LUHMES (cell line): Measurements from ENCODE around the genes MSRB1, GFER and E4F1.

GRCh38 chr16:1904567-1905106 lies 13.6 kb downstream of the HS3ST6 start:
- PRO-cap: no peak

- PRO-cap: no peak
These were observed 854 bp downstream of the HS3ST6 start for GRCh38 chr16:1917288-1917834.

GRCh38 chr16:1941472-1942499 lies 1.2 kb downstream of the MSRB1 start:
- PRO-cap: no peak

GRCh38 chr16:1943004-1943832 lies at the start of gene MSRB1:
Gene MSRB1, minus strand, starts transcription at chr16:1943199.
- PRO-cap: bidirectional peak, plus-strand start at chr16:1943527, minus-strand start at chr16:1943266

- PRO-cap: no peak
These were observed 4.0 kb downstream of the RPL3L start for GRCh38 chr16:1950412-1950885.

DNA sequence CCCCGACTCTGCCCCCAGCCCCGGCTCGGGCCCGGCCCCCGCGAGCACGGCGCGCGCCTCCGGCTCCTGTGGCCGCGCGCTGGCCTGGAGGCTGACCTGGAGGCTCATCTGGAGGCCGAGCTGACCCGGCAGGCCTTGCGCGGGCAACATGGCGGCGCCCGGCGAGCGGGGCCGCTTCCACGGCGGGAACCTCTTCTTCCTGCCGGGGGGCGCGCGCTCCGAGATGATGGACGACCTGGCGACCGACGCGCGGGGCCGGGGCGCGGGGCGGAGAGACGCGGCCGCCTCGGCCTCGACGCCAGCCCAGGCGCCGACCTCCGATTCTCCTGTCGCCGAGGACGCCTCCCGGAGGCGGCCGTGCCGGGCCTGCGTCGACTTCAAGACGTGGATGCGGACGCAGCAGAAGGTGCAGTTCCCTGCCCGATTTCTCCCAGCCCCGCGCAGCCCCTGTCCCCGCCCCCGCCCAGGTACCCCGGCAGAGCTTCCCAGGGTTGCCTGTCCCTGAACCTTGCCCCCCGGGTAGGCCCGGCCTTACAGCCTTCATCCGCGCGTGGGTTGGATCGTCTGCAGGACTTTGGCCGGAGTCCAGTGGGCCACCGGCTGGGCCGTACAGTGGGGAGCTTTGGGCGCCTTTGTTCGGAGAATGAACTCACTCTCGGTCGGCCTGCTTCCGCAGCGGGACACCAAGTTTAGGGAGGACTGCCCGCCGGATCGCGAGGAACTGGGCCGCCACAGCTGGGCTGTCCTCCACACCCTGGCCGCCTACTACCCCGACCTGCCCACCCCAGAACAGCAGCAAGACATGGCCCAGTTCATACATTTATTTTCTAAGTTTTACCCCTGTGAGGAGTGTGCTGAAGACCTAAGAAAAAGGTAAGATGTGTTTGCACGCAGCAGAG lies at the start of gene GFER:
GFER (plus strand) TSS at position 123 of the 899 bp plus-strand sequence.
- PRO-cap: bidirectional peak, plus-strand start at position 148 of the sequence, minus-strand start outside the sequence; bidirectional peak, plus-strand start at position 370 of the sequence, minus-strand start at position 385 of the sequence

DNA sequence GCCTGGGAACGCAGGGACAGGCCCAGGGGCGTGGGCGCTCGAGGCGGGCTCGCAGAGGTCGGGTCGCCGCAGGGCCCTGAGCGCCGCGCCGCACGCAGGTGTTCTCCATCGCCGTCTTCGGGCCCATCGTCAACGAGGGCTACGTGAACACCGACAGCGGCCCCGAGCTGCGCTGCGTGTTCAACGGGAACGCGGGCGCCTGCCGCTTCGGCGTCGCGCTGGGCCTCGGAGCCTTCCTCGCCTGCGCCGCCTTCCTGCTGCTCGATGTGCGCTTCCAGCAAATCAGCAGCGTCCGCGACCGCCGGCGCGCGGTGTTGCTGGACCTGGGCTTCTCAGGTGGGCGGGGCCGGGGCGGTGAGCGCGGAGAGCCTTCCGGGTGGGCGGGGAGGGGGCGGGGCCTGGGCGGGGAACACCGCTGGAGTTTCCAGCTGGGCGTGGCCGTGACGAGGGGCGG lies 2.1 kb downstream of the SYNGR3 start:
- PRO-cap: bidirectional peak, plus-strand start outside the sequence, minus-strand start at position 210 of the sequence

- PRO-cap: no peak
These were observed 9.4 kb upstream of the NPW start for GRCh38 chr16:2010059-2010729.

- PRO-cap: no peak
These were observed 9.9 kb downstream of the NTHL1 start for GRCh38 chr16:2037364-2038430.

DNA sequence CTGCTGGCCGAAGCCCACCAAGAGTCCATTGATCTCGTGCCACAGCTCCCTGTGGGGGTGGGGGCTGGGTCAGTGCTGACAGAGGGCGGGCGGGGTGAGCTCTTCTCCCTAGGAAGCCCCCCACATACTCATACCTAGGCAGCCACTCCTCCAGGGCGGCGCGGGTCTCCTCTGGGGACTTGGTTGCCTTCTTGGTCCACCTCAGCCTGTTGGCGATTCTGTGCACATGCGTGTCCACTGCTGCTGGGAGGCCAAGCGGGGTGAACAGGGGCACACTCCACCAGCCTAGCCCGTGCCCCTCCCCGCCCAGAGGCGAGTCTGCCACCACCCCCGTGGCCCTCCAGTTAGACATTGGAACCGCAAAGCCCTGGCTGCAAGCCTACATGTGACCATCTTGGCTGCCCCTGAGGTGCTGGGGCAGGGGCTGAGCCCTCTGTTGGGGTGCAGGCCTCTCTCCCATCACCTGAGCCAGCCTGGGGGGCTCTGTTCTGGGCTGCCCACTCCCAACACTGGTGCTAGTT lies 7.6 kb downstream of the NTHL1 start:
- PRO-cap: no peak

GRCh38 chr16:2043700-2044489 lies 3.7 kb downstream of the NTHL1 start:
- PRO-cap: no peak

DNA sequence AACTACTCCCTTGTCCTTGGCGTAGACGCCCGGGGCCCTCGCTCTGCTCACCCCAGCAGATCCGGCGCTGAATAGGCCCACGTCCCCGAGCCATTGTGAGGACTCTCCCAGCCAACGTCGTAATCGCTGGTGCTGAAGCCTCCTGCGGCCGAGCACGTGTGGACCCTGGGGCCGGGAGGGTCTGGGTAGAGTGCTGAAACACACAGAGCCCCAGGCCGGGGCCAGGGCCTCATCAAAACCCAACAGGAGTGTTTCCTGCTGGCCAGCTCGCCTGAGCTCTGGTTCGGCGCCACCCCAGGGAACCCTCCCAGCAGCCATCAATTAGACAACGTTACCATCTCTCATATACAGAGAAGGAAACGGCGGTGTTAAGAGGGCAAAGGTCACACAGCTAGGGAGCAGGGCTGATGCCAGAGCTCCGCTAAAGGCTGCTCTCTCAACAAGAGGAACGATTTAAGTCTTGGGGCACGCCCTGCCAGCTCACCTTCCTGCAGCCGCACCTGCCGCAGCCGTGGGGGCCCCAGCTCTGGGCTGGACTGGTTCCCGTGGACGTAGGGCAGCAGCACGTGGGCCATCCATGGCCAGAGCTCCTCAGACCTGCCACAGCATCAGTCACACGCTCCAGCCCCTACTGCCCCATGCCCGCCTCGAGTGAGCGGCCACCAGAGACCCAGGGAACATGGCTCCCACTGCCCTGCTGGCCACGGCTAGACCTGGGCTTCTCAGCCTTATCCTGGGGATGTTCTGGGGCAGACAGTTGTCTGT lies 43.5 kb downstream of the PKD1 start:
- PRO-cap: no peak

DNA sequence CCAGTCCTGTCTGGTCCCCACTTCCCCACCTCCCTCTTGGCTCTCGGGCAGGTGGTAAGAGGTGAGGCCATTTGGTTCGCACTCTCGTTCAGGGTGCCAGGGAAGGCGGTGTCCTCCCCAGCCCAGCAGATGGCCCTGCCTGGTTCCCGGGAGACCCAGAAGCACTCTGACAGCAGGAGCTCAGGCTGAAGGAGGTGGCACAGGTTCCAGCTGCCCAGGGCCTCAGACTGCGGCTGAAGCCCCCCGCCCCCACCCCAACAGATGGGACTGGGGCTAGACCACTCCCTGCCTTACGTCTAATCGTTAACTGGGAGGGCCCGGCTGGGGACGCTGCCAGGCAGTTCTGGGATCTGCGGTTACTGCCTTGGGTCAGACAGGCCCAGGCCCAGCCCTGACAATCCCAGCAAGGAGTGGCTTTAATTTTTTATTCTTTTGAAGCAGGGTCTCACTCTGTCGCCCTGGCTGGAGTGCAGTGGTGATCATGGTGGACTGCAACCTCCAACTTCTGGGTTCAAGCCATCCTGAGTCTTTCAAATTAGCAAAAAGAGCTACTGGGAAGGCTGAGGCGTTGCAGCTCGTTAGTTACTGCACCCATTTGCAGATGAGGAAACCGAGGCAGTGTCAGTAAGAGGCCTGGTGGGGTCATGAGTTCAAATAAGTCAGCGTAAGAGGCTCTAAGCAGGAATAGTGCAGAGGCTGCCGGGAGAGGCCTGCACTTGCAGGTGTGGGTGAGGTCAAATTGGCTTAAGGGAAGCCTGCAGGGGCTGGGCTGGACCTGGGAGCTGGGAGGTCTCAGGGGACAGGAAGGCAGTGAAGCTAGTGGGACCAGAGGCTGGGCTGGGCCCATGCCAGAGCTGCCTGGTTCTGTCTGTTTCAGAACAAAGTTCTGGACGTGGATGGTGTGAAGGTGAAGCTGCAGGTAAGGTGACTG lies 2.5 kb downstream of the RAB26 start:
- PRO-cap: bidirectional peak, plus-strand start at position 339 of the sequence, minus-strand start at position 169 of the sequence

- PRO-cap: bidirectional peak, plus-strand start at chr16:2223657, minus-strand start at chr16:2223307
These were observed at the start of gene E4F1 for GRCh38 chr16:2223007-2223749. Gene E4F1, plus strand, starts transcription at chr16:2223591.

DNA sequence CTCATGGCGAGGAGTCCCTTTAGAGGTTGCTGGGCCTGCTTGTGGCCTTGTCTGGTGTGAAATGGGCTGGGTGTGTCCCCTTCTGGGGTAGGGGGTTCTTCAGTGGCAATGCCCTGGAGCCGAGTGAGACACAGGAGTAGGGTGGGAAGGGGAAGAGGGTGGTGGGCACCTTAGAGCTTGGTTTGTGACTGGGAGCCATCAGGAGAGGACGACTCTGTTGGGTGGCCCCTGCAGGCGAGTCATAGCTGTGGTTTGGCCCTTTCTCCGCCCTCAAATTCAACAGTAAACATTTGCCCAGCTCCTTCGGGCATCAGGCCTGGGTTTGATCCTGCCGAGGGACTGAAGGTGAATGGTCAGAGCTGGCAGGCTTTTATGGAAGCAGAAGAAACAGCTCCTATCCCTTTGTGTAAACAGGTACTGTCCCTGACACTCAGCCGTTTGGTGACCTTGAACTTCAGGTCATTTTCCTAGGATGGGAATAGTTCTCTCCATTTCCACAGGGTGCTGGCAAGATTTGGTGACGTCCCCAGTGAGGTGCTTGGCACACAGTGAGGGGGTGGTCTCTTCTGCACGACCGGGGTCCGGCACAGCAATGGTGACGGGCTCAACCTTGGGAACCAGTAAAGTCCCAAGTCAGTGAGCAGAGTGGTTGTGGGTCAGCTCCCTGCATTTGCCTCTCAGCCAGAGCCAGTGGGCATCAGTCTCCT lies 3.0 kb downstream of the E4F1 start:
- PRO-cap: no peak

DNA sequence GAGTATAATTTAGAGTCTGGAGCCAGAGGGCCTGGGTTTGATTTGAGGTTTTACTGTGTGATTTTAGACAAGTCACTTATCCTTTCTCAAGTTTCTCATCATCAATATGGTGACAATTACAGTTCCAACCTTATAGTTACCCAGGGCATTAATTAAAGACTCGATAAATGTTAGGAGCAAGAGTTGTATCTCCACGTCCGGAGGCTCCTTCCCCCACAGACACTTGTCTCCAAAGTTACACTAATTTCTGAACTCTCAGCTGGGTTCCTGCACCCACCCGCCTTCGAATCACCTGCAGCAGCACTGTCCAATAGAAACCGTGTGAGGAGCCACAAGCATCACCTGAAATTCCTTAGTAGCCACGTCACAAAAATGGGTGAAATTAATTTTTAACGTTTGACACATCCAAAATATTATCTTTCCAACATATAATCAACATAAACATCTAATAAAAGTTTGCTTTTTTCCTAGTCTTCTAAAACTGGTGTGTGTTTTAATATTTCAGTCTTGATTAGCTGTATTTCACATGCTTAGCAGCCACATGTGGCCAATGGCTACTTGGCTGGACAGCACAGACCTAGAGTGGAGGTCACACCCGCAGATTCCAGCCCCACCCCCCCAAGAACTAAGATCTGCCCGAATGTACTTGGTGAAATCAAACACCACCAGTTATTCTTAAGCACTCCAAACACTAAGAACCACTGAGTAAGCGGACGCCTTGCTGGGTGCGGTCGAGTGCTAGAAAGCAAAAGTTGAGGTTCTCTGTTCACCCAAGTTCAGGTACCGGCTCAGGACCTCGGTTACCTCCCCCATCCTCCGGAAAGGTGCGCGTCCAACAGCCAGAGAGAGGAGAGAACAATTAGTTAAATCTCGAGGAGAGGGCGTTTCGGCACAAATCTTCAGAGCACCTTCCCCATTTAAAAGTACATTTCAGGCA lies 1.3 kb downstream of the RNPS1 start:
- PRO-cap: no peak

- PRO-cap: no peak
These were observed 16.4 kb upstream of the RNPS1 start for GRCh38 chr16:2284296-2284702.

- PRO-cap: no peak
These were observed 11.1 kb downstream of the ABCA3 start for GRCh38 chr16:2329472-2329874.

- PRO-cap: unidirectional peak, plus-strand start at chr16:2467946
These were observed 3.3 kb upstream of the NTN3 start for GRCh38 chr16:2467908-2468157.

DNA sequence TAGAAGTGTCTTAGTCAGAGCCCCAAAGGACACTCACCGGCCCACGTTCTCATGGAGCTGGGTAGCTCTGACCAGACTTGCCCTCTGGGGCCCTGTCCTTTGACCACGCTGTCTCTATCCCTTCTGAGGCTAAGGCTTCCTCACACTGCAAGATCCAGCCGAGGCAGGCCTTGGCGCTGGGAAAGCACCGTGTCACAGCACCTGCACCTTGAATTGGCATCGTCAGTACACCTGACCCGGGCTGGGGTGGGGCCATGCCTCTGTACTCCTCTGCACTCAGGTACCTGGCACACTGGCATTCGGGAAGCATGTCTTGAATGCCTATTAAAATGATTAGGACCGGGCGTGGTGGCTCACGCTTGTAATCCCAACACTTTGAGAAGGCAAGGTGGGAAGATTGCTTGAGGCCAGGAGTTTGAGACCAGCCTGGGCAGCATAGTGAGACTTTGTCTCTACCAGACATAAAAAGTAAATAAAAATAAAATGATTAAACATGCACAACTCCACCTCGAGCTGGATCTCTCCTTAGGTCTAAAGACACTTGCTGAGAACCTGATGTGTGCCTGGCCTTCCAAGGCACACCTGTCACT lies 6.1 kb downstream of the TBC1D24 start:
- PRO-cap: no peak